H4 (cell line): ENCODE data around the gene DYNC2LI1.

DNA sequence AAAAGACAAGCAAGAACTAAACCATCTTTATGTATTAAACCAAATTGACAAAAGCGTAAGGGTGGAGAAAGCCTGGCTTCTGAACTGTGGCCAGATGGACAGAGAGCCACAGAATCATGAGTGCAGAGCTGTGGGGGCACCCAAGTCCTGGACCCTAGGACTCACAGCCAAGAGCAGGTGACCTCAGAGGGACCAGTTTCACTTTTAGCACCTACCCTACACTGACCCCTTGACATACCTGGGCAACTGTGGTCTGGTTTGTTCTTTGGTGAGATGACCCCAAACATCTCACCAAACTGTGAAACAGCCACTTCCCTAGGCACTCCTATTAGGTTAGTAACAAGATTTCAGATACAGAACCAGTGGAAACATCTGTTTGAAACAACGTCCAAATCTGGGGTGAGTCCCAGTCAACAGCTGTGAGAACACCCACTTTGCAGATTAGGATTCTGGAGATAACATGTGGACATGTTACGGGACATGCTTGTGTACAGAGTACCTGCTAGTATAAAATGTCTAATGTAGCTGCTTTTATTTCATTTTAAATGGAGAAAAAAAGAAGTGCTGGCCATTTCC is 1.9 kb upstream of the ZFP36L2 start:
- RAMPAGE, long total RNA: no peak

- RAMPAGE, long total RNA: no peak
Observed at GRCh38 chr2:43267341-43267897, 41.0 kb upstream of the ZFP36L2 start.

DNA sequence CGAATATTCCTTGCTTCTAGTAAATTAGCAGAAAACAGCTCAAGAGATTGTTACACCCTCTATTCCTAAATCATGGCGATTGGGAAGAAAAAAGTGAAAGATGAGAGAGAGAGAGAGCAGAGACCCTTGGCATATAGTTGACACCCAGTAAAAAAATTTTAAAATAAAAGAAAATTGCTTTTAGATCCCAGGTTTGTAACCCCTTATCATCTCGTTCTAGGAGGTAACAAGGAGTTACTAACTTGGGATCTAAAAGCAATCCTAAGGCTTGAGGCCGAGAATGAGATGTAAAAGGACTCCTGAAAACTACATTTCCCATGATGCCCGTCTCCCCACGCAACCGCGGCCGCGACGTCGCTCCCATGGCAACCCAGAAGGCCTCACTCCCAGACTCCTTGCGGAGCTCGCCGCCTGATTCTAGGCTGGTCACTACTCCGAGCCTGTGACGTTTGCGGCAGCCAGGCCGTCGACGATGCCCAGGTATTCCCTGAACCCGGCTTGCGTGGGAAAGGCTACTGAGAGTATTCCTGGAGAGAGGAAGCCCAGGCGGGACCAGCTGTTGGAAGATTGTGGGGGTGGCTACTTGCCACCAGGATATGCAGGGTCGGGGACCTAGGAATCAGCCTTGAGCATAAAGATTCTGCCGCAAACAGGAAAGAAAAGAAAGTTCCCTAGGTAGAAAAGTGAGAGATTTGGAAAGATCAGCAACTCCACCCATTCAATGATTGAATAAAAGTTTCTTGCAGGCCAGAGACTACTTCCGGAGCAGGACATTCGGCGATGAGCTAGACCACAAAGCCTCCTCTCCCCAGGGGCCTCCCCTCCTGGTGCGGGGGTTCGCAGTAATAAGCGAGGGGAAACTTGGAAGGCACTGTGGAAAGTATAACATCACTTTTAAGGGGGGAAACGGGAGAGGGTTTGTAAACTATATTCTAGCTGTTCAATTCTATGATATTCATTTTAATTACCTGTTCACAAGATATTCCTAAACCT is at the start of gene DYNC2LI1:
TSS of gene DYNC2LI1 (plus strand) at position 373 of the 993 bp plus-strand sequence.
- RAMPAGE, long total RNA: start-site peak on the plus strand centred at position 407 of the sequence, 37 bp wide, 67 reads

- RAMPAGE, long total RNA: no peak
Observed at GRCh38 chr2:43877835-43878433, 39.2 kb downstream of the ABCG8 start.

DNA sequence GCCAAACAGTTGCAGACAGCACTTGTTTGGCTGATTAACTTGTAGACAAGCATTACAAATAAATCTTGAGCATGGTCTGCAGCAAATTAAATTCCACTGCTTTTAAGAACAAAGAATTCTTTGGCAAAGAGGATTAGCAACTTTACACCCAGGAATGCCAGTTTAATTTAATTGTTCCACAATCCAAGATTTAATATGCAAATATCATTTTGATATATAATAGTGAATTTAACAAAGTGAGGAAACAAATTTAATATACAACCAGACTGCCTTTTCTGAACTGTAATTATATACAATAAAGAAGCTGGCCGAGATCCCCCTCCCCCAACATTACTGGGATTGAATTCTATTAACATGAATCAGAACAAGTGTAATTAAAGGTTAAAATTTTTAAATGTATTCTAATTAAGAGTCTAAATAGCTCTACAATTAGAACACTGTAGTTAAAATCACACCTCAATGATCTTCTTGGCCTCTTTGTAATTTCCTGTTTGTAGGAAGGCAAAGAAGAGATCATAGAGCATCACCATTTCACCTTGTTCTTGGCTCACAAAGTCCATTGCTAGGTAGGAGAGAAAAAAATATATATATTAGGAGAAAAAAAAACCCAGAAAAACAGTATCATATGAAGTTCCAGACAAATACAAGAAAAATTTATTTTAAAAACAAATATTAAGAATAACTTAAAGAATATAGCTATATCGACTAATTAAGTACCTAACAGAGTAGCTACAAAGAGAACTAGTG is 61.9 kb downstream of the LRPPRC start:
- RAMPAGE, long total RNA: no peak

DNA sequence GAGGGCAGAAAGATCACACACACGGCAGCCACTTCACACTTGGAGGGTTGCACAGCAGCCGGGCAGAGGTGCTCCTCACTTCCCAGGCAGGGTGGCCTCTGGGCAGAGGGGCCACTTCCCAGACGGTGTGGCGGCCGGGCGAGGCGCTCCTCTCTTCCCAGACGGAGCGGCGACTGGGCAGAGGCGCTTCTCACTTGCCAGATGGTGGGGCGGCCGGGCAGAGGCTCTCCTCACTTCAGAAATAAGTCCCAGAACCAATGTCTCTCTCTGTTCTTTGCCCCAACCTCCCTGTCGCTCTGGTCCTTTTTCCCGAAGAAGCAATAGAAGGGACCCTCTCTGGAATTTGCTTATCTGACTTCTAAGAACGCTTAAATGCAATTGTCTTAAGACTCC is 65.7 kb upstream of the LRPPRC start:
- RAMPAGE, long total RNA: no peak

GRCh38 chr2:44169978-44170907 is 1.6 kb downstream of the PPM1B start:
- RAMPAGE, long total RNA: no peak

DNA sequence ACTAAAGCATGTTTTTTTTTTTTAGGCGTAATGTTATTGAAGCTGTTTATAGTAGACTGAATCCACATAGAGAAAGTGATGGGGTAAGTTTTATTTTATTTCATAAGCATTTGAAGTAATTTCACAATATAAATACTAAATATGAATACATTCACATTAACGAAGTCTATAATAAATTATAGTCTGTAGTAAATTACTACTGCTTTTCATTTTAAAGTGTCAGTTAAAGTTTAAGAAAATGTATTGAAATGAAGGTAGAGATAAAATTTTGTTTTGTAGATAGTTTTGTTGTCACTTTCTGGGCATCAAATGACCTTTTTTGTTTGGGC is 49.7 kb downstream of the PPM1B start:
- RAMPAGE, long total RNA: no peak

- RAMPAGE, long total RNA: no peak
Observed at GRCh38 chr2:44268387-44268650, 7.0 kb upstream of the SLC3A1 start.

DNA sequence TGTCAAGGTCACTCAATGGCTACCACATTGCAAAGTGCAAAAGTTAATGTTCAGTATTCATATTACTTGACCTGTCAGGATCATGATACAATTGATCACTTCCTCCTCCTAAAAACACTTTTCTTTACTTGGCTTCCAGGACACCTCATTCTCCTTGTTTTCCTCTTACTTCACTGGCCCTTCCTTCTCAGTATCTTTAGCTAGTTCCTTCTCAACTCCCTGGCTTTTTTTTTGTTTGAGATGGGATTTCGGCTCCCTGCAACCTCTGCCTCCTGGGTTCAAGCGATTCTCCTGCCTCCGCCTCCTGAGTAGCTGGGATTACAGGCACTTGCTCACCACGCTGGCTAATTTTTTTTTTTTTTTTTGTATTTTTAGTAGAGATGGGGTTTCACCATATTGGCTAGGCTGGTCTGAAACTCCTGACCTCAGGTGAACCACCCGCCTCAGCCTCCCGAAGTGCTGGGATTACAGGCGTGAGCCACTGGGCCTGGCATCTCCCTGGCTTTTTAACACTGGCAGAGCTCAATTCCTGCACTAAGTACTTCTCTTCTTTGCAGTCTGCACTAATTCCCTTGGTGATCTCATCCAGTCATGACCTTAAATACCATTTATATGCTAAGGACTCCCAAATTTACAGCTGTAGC is 10.4 kb downstream of the PREPL start:
- RAMPAGE, long total RNA: no peak

- RAMPAGE, long total RNA: no peak
Observed at GRCh38 chr2:44934731-44936144, 6.3 kb upstream of the SIX3 start.

DNA sequence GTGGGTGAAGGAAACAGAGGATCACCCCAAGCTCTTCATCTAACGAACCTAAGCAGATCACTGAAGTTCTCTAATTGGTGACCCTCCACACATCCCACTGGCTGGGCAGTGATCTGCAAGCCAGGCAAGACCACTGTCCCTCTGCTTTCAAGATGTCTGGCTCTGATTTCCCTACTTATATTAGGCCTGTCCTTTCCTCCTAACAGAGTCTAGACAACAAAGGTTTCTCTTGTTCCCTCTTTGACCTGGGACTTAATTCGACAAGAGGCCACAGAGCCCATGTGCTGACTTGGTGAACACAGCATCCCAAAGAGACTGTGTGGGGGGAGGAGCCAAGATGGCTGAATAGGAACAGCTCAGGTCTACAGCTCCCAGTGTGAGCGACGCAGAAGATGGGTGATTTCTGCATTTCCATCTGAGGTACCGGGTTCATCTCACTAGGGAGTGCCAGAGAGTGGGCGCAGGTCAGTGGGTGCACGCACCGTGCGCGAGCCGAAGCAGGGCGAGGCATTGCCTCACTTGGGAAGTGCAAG is 66.2 kb upstream of the SIX2 start:
- RAMPAGE, long total RNA: no peak

GRCh38 chr2:45715812-45716665 is 64.6 kb downstream of the PRKCE start:
- RAMPAGE, long total RNA: no peak

DNA sequence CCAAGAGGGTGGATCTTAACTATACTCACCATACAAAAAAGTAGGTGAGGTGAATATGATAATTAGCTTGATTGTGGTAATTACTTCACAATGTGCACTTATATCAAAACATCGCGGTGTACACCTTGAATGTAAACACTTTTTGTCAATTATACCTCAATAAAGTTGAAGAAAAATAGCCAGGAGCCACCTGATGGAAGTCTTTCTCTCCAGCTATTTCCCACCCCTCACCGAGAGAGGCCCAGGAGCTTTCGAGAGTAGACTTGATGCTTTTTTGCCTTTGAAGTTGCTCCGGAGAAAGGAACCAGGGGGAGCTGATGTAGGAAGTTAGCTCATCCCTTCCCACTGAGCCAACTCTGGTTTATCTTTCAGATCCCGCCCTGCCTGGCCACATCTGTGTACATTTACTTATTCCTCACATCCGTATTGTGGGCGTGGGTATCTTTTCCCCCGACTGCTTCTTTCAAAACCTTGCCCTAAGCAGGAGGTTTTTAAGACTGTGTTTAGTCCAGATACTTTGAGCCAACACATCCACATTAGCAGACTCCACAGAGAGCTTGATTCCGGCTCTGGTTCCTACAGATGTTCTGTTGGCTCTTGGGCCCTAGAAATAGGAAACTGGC is 91.9 kb downstream of the PRKCE start:
- RAMPAGE, long total RNA: no peak

DNA sequence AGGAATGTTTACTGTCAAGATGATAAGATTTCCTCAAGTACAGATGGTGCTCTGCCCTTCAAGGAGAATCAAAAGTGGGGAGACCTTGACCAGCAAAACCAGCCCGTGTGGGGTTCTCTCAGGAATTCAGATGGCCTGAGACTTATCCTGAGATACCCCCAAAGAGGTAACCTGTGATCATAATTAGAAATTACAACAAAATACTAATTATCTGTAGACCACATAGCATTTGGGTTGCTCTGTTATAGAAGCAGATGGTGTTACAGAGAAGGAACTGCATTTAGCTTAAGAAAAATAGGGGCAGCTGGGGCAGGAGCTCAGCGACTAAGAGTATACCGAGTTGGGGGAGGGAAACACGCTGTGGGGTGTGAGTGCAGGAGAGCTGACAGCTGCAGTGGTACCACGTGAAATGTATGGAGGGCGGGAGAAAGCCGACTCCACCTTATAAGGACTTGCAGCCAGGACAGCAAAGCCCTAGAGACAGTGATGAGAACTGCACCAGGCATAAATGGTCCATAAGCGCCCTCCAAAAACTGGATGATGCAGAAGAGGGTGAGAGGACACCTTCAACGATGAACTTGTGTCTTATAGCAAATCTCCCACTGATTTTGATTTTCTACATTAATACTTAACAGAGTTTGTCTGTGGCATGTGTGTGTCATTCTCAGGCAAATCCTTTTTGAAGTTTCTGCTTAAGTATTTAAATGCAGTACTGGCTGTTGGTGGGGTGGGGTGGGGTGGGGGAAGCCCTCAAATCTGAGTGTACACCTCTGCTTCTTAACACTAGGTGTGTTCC is 237.6 kb downstream of the PRKCE start:
- RAMPAGE, long total RNA: no peak

GRCh38 chr2:45911848-45912639 is 260.6 kb downstream of the PRKCE start:
- RAMPAGE, long total RNA: no peak

GRCh38 chr2:45937163-45937456 is 285.6 kb downstream of the PRKCE start:
- RAMPAGE, long total RNA: no peak

- RAMPAGE, long total RNA: no peak
Observed at GRCh38 chr2:46177116-46177876, 119.9 kb upstream of the EPAS1 start.

DNA sequence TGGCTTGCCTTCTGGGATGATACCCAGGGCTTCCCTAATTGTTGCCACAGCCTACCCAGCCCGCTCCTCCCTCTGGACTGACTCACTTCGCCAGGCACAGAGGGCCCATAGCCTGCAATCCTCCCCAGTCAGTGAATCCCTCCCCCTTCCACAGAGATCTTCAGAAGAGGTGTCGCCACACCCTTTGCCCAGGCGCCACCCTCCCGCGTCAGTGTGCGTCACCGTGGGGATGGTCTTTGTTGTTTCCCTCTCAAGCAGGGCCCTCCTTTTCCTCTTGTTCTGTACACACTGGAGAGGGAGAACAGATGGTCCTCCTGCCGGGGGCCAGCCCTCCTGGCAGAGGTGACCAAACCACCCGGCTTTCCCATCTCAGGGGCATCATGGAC is 115.1 kb upstream of the EPAS1 start:
- RAMPAGE, long total RNA: no peak

GRCh38 chr2:46277260-46277655 is 19.9 kb upstream of the EPAS1 start:
- RAMPAGE, long total RNA: no peak